BE2C (cell line): ENCODE measurements around a stretch of chr5.

DNA sequence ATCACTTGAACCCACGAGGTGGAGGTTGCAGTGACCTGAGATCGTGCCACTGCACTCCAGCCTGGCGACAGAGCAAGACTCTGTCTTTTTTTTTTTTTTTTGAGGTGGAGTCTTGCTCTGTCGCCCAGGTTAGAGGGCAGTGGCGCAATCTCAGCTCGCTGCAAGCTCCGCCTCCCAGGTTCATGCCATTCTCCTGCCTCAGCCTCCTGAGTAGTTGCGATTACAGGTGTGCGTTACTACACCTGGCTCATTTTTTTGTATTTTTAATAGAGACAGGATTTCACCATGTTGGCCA lies 42.7 kb downstream of the ANKRD33B start:
- RRBS, result no CpG with 5 or more reads among the region's 9 CpGs

GRCh38 chr5:10699837-10700514 lies 61.1 kb downstream of the DAP start:
- RRBS, result no CpG with 5 or more reads among the region's 9 CpGs

- RRBS, result no CpG with 5 or more reads among the region's 17 CpGs
Observed at GRCh38 chr5:10724682-10725722, 36.0 kb downstream of the DAP start.

DNA sequence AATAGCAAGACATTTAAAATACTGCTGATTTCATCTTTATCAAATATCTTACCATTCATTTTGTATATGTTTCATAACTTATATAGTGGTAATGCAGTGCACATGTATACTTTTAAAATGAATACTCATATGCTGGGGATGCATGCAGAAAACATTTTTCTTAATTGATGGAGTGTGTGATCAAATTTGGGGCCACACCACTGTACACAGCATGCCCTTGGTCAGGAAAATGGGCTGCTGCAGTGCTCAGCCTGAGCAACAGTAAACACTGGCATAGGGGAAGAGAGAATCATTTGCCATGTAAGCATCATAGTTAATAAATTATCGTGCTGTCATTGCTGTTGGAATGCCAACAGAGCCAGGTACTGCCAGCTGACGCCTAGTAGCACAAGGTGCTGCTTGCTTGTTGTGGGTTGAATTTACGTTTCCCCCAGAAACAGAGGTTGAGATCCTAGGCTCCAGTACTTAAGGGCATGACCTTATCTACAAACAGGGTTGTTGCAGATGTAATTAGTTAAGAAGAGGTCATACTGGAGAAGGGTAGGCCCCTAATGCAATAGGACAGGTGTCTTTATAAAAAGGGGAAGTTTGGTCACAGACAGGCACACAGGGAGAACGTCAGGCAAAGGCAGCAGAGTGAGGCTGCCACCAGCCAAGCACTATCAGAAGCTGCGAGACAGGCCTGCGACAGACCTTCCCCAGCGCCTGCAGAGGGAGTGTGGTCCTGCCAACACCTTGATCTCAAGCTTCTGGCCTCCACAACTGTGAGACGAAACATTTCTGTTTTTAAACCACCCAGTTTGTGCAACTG lies 25.4 kb downstream of the DAP start:
- RRBS, result no CpG with 5 or more reads among the region's 8 CpGs

DNA sequence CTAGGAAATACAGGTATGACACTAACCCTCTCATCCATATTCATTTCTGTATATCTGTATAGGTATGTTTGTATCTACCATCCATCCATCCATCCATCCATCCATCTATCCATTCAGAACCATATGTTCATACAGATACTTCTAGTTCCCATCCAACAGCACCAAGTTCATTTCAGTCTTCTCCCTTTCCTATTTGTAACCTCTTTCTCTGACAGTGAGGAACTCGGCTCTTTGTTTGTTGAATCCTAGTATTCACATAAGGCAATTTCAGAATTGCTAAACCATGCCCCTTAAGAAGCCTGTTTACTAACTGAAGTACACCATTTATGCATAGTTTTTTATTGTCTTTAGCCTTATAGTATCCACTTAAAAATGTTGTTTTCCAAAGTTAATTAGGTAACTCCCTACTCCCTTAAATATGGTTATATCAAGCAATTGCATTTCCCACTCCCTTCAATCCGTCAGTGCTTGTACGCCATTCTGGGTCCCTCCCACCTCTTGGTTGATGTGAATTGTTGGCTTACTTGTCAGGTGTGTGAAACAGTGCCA lies 18.1 kb downstream of the DAP start:
- RRBS, result no CpG with 5 or more reads among the region's 3 CpGs

- RRBS, result 58% methylated on average over 4 of the region's 7 CpGs
Observed at GRCh38 chr5:11012234-11012808, 251.3 kb upstream of the DAP start.

GRCh38 chr5:11760850-11761330 lies 143.4 kb downstream of the CTNND2 start:
- RRBS, result no CpG with 5 or more reads among the region's 9 CpGs

- RRBS, result no CpG with 5 or more reads among the region's 2 CpGs
Observed at GRCh38 chr5:12888389-12888700, 984.1 kb upstream of the CTNND2 start.

DNA sequence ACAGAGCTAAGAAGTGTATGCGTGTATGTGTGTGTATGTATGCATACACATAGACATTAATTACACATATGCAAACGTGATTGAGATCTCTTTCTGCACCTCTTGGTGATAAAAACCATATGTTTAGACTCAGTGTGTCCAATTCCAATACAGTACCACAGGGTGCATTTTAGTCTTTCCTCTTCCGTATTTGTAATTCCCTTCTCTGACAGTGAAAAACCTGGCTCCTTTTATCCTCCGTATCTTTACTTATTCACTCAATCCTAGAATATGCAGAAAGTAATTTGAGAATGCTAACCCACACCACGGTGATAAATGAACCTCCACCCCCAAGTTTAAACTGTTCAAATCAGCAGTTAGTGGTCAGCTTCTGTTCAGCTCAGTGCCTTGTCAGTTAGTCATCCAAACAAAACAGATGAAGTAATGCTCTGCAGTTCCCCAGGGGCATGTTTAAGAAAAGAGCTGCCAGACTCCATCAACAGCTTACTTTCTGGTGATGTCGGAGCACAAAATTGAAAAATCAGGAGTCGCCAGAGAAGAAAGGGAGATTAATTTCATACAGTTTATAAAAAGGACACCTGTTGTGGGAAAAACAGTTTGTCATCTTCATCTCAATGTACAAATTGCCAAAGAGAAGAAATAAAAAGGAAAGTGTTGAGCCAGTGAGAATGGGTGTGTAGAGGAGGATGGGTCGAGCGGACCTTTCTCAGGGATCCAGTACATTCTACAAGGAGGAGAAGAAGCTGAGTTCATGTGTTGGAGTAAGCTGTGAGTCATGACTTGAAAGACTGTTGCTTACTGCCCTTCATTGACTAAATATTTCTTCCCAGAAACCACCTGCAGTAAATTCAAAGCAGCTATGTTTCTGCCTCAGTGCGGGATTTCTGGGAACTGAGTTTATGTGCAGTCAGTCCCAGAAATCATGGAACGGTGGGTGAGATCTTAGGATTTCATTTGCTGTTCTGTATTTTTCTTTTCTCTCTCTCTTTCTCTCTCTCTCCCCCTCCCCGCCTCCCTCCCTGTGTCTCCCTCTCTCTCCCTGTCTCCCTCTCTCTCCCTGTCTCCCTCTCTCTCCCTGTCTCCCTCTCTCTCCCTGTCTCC lies 13.6 kb downstream of the TRIO start:
- RRBS, result no CpG with 5 or more reads among the region's 12 CpGs

- RRBS, result no CpG with 5 or more reads among the region's 8 CpGs
Observed at GRCh38 chr5:14165358-14165990, 22.3 kb downstream of the TRIO start.

DNA sequence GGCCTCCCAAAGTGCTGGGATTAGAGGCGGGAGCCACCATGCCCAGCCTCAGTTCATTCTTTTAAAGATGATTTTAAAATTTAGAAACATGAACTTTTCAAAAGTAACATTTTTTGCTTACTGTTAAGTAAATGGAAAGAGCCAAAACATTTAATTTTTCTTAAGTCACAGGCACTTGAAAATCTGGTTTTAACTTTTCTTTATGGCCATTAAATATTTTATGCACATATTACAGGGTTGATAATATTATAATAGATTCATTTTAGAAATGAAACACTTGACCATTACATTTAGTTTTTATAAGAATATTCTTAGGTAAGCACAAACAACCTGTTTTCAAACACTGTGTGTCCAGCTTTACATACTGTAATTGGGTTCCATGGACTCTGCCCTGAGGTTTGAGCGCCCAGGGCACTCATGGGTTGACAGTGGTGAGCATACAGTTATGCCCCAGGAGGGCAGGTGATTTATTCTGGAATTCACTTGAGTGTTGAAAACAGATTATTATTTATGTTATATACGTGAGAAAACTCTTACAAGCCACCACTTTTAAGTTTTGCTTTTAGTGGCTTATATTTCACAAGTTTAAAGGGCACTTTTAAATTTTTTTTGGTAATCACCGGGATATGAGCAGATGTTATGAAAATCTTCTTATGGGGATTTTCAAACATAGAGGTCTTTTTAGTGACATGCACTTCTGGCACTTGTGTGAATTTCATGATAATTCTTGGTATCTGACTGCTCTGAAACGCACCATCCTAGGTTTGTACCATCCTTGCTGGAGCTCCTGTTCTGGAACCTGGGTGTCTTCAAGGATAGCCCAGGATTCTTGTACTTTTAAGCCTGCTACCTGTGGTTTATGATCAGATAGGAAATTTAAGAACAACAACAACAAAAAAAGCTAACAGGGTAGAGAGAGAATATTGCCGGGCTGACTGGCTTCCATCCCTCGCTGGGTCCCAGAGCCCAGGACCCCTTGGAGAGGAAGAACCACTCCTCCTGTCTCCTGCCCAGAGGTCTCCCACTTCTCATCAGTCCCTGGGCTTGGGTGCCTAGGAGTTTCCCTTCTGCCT lies 33.9 kb downstream of the TRIO start:
- RRBS, result no CpG with 5 or more reads among the region's 7 CpGs

DNA sequence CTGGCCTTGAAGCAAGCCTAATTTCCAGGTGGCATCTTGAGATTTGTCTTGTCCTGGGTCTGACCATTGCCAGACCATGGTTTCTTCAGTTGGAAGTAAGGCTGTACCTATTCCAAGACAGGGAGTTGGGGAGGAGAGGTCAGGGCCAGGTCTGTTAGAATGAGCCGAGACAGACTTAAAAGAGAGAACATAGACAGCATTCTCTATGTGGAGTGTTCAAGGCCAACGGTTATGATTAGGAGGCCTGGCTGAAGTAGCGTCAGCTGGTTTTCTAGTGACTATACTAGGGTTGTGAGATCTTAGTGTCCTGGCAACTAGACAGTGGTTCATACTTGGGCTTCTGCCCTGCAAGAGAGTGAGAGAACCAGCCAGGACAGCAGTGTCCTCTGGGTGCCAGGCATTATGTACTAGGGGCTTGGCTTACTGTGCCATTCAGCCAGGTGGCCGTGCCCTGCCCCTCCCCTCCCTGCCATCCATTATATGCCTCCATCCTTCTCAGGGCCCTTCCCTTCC lies 56.7 kb downstream of the TRIO start:
- RRBS, result no CpG with 5 or more reads among the region's 4 CpGs

DNA sequence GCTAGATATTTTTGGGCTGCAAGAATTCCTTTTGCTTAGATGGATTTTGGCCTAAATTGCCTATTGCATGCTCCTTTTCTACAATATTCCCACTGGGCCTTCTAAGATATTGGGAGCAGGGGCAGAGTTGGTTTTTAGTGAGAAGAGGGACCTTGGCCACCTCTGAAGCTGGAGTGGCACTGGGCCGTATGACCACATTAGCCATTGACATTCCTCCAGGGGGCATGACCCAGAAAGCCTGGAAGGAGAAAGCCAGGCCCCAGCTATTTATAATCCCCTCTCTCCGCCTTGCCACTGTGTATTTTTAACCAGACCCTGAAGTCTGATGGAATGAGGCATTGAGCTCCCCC lies 126.9 kb downstream of the TRIO start:
- RRBS, result no CpG with 5 or more reads among the region's 2 CpGs

- RRBS, result no CpG with 5 or more reads among the region's 3 CpGs
Observed at GRCh38 chr5:14402678-14403205, 178.8 kb upstream of the OTULINL start.

DNA sequence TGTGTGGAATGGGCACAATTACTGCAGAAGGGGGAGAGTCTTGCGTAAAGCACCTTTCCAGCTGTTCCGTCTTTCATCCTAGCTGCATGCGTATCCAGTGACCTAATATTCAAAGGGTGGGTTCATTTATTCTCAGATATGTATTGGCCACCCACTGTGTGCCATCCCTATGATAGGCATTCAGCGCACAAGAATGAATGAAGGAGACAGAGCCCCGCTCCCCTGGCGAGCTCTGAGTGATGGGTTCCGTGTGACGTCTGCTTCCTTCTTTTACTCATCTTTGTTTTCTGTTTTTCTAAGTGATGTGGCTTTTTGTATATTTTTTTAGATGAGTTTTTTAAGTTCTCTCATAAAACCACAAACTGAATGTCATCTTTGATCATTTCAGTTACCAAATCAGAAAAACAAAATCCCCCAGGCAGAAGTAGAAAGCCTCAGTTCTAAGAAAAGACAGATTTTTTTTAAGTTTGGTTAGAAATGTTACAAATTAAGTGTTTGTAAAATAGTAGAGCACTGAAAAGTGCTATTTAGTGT lies 168.2 kb upstream of the OTULINL start:
- RRBS, result no CpG with 5 or more reads among the region's 8 CpGs

DNA sequence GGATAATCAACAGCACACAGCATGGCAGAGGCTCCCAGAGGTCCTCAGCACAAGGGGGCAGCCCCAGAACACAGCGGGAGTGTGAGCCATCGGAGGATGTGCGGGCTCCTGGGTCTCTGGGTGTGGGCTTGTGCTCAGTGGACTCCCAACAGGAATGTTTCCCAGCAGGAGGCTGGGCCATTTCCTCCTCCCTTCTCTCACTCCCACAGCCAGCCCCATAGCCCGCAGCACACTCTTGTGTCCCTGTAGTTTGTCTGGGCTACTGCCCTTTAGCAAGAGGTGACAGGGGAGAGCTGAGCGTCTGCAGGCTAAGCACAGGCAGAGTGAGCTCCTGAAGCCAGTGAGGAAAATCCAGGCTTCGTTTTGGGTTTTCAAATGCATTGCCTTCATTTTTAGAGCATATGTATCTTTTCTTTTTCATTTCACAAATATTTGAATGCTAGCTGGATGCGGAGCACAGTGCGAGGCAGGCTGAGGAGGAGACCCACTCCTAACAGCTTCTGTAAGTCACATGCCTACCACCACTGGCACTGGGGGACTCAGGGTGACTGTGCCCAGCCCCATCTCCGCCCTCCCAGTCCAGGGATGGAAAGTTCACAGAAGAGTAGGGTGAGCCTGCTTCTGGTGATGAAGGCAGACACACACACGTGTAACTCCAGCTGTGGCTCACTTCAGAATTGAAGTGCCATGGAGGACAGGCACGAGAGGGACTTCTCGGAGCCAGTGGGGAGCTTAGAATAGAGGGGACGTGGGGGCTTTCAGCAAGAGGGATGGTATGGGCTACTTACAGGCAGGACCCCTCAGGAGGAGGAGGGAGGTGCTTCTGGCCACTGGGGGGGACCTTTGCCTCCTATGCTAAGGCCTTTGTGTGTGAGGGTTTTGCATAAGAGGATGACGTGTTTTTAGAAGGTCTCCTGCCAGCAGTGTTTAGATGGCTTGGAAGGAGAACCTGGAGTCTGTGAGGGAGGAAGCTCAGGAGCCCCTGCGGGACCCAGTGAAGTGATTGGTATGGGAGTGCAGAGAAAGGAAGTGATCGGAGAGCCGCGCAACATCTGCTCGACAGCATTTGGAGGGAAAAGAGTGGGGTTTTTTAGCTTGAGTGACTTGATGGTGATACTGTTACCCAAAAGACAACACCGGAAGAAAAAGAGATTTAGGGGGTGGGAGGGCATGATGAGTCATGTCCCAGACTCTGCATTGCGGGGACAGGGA lies 163.8 kb upstream of the OTULINL start:
- RRBS, result no CpG with 5 or more reads among the region's 21 CpGs

DNA sequence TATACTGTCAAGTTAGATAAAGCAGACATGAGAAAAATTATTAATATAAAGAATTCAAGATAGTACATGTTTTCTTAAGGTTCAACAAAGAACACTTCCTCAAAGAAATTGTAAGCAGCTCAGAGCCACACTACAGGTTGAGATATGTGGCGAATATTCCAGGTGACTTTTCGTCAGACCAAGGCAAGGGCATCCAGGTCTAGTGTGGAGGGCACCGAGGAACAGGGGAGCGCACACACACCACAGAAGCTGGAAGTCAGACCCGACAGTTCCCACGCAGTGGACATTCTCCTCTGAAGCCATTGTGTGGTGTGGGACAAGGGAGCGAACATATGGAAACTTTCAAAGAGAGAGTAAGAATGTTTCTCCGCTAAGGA lies 141.5 kb upstream of the OTULINL start:
- RRBS, result no CpG with 5 or more reads among the region's 8 CpGs

DNA sequence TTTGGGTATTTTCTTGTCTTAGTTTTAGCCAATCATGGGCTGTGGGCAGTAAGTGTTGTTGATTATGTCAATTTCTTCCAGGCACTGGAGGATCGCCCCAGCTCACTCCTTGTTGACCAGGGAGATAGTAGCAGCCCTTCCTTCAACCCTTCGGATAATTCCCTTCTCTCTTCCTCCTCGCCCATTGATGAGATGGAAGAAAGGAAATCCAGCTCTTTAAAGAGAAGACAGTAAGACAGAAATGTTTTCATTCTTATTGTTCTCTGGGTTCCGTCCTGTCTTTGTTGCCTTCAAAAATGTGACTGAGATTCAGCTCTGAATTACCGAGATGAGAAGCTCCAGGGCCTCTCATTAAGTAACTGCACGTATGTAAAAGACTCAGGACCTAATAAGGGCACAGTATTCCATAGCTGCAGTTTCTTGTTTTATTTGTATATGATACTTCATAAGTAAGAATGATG lies 110.3 kb upstream of the OTULINL start:
- RRBS, result no CpG with 5 or more reads among the region's 6 CpGs

- RRBS, result no CpG with 5 or more reads among the region's 1 CpG
Observed at GRCh38 chr5:14572699-14573057, 8.9 kb upstream of the OTULINL start.

GRCh38 chr5:14809318-14810208 lies 62.0 kb downstream of the ANKH start:
- RRBS, result no CpG with 5 or more reads among the region's 11 CpGs